ENCODE measurements around a stretch of chr10.

GRCh38 chr10:18226753-18227408 is 86.7 kb downstream of the CACNB2 start:
- RRBS: no CpG with 5 or more reads among the region's 7 CpGs

- RRBS: no CpG with 5 or more reads among the region's 9 CpGs
Measured at GRCh38 chr10:18331871-18332563, 191.8 kb downstream of the CACNB2 start.

DNA sequence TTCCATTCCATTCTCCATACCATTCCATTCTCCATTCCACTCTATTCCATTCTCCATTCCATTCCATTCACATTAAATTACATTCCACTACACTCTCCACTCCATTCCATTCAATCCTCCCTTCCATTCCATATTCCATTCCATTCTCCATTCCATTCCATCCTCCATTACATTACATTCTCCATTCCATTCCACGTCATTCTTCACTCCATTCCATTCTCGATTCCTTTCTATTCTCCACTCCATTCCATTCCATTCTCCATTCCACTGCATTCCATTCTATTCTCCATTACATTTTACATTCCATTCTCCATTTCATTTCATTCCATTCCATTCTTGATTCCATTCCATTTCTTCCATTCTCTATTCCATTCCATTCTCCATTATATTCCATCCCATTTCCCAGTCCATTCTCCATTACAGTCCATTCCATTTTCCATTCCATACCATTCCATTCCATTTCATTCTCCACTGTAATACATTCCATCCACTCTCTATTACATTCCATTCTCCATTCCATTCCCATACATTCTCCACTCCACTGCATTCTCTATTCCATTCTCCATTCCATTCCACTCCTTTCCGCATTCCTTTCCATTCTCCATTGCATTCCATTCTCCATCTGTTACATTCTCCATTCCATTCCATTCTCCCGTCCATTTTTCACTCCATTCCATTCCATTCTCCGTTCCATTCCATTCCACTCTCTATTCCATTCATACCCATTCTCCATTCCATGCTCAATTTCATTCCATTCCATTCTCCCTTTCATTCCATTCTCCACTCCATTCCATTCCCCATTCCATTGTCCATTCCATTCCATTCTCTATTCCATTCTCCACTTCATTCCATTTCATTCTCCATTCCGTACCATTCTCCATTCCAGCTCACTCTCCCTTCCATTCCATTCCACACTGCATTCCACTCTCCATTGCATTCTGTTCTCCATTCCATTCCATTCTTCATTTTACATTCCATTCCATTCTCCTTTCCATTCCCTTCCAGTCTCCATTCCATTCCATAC is 87.3 kb downstream of the NSUN6 start:
- RRBS: no CpG with 5 or more reads among the region's 6 CpGs

- RRBS: no CpG with 5 or more reads among the region's 6 CpGs
Measured at GRCh38 chr10:18649348-18649926, 1.9 kb downstream of the NSUN6 start.

DNA sequence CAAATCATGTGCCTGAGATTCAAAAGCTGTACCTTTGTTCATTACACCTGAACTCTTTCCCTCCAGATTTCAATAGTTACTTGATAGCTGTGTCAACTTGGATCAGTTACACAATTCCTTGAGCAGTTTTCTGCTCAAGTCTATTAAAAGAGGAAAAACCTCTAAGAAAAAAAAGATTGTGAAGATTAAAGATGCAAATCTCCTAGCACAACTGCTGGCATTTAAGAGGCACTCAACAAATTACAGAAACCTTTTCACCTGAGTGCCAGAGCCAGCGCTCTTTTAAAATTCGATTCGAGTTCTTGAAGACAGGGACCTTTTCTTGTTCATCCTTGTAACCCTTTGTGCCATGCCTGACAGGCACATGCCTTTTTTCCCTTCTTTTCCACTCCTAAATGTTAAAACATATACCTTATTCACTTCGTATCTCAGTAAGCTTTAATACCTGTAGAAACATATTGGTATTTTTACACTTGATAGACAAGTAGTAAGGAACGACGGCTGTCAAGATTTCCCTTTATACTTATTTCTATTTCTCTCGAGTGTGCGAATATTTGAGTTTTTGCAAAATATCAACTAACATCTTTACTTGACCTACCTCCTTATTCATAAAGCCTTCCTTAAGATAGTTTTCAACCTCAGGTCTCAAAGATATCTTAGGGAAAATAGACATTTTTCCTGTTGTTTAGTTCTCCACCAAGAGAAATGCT is 701 bp downstream of the NSUN6 start:
- RRBS: no CpG with 5 or more reads among the region's 8 CpGs

DNA sequence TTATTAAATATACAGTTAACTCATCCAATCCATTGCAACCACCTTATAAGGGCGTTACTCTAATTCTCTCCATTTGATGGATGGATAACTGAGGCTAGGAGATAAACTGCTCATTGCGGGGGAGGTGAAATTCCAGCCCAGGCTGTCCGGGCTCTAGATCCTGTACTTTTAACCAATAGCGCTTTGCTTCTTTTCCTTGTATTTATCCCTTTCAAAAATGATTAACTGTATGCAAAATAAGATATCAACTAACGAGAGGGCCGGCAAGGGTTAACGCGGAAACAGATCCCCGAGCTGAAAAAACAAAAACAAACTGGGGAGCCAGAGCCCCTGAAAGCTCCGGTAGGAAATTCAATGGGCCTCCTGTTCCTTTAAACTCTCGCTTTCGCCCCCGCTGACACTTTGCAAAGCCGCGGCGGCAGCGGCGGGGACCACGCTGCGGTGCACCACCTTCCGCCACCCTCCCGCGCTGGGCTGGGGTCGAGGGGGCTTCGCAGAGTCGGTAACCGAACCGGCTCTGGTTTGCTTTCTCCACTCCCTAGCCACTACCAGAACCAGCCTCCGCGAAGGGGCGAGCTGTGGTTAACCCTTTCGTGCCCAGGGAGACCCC is 984 bp upstream of the PLXDC2 start:
- RRBS: under 1% methylated on average over 7 of the region's 32 CpGs

DNA sequence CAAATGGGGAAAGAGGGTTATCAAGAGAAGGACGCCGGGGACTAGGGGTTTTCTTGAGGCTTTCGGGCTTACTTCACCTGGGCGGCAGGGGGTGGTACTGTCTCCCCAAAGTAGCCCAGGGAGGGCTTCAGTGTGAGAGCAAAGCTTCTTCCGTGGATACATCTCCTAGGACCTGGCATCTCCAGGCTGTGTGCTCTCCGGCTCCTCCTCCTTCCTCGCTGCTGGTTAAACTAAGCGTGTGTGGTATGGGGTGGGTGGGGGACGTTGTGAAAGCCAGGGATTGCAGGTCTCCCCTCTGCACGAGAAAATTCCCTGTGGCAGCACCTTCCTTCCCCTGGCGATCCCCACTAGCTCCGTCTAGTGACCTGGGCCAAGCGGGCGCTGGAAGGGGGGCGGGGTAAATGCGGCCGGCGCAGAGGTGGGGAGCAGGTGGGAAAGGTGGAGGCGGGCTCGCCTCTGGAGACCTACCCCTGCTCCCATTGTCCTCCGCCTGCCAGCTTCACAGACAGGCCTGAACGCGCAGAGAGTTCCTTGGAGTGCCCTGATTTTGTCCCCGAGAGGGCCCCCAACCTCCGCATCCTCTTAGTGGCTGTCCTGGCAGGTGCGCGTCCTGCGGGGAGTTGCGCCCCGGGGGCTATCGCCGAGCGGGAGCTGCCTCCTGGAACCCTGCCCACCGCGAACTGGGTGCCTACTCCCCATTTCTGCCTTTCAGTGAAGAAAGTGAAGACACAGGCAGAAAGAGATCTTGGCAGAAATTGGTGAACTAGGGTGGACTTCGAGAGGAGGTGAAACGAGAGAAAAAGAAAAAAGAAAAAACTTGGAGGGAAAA is 1.3 kb downstream of the PLXDC2 start:
- RRBS: no CpG with 5 or more reads among the region's 37 CpGs

DNA sequence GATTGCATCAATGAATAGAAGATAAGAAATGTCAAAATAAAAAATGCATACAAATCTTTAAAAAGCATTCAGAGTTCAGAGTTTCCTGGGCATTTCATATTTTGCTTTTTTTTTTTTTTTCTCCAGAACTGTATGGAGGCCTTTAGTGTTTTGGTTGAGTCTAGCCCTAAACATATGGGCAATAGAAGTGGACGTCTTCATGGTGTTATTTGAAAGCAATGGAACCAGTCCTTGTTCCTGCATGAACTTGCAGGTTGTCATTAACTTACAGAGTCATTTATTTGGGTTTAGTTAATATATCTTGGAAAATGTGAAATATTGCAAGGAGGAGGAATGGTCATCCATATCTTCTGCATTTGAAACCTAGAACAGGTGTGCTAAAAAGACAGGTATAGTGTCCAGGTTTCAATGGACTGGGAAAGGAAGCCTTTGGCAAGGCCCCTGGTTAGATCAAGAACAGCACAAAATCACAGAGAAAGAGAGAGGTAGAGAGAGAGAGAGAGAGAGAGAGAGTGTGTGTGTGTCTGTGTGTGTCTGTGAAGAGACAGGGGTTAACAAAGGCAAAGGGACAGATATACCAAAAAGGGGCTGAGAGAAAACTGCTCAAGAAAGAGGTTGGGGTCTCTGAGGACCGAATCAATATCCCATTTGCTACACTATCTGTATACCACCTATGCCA is 17.8 kb downstream of the PLXDC2 start:
- RRBS: no CpG with 5 or more reads among the region's 2 CpGs

DNA sequence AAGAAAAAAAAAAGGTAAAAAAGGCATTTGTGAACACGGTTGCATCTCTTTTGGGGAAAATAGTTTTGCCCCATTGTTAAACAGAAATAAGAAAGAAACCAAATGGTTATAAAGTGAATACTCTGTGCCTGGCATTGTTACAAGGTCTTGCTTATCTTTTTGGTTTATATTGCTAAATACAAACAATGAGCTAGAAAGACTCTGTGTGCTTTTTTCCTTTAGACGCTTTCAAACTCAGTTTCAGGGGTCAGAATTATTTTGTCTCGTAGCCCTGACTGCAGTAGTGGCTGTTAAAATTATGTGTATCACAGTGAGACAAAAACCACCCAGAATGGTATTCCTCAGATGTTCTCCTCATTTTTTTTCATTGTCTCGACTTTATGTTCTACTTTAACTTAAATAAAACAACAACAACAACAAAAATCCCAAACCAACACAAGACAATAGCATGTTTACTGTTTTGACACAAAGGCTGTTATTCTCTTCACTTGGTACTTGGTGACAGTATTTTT is 190.0 kb downstream of the PLXDC2 start:
- RRBS: no CpG with 5 or more reads among the region's 4 CpGs

DNA sequence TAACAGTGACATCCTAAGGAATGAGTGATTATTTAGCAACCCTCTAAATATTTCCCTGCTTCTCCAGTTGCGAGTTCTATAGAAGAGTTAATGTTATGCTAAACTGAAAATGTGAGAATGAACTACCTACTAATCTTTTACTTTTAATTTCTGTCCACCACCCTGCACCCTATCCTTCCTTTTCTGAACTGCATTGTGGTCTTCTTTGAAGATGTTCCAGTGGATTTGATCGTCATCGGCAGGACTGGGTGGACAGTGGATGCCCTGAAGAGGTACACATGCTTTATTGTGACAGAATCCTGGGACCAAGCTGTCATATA is 395.2 kb downstream of the PLXDC2 start:
- RRBS: no CpG with 5 or more reads among the region's 3 CpGs

GRCh38 chr10:20784189-20784843 is 112.8 kb downstream of the NEBL start:
- RRBS: no CpG with 5 or more reads among the region's 11 CpGs

DNA sequence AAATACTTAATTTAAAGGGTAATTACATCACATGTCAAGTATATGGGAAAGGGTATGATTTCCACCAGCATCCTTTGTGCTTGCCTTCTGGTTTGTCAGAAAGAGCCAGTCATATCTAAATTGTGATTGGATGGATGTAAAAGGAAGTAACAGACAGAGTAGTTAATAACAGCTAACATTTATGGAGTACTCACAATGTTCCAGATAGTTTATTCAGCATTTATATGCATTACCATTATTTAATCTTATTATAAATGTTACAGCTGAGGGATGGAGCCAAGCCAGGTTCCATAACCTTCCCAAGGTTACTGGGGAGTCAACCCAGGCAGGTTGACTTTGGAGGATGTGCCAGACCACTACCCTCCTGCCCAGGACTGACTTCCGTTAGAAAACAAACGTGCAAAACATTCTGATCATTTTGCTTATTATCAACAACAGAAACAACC is 1.4 kb downstream of the NEBL start:
- RRBS: no CpG with 5 or more reads among the region's 2 CpGs

DNA sequence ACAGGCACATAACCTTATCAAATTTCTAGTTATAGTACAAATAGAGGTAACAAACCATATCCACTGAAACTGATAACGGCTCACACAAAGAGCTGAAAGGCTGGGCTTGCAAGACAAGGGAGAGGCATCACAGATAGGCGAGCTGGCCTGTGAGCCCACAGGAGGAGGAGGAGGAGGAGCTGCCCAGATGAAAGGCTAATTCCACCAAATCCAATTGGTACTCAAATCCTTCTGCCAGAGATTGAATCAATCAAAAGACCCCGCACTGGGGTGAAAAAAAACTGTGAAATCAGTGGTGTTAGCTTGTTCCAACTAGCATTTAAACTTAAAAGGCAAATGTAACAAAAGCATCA is 80.3 kb upstream of the NEBL start:
- RRBS: no CpG with 5 or more reads among the region's 3 CpGs

DNA sequence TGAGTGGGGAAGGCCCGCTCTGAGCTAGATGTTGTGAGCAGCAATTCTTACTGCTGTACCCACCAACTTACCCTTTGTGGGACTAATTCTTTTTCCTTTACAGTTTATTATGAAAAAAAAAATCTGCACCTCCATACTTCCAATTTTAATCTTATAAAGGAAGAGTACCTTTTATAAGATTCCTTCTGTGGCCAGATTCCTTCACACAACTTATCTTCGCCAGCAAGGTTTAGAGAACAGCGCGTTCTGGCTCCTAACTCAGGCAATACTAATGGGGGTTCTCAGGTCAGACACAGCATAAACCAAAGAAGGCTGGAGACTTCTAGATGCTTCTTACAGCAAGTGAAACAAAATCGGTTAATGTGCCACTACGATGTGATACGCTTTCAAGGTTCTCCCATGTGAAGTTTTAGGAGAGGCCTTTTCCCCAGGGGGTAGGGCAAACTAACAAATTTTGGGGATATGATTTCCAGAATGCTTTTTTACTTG is 98.8 kb upstream of the NEBL start:
- RRBS: no CpG with 5 or more reads among the region's 7 CpGs

DNA sequence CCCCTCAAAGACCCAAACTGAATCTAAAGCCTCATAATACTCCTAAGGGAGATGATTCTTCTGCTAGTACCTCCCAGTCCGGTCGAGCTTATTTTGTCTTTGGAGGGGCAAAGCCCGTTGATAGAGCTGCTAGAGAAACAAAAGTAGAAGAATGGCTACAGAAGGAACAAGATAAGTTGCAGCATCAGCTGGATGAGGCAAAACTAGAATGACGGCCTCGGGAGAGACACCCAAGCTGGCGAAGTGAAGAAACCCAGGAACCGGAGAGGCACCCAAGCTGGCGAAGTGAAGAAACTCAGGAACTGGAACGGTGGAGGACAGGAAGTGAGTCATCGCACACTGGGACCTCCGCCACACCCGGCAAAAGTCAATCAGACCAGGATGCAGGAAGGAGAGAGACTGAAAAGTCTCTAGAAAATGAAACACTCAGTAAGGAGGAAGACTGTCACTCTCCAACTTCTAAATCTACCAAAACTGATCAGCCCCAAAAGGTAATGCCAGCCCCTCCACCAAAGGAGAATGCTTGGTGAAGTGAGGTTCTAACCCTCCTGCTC is 133.0 kb upstream of the NEBL start:
- RRBS: 94% methylated on average over 5 of the region's 12 CpGs

DNA sequence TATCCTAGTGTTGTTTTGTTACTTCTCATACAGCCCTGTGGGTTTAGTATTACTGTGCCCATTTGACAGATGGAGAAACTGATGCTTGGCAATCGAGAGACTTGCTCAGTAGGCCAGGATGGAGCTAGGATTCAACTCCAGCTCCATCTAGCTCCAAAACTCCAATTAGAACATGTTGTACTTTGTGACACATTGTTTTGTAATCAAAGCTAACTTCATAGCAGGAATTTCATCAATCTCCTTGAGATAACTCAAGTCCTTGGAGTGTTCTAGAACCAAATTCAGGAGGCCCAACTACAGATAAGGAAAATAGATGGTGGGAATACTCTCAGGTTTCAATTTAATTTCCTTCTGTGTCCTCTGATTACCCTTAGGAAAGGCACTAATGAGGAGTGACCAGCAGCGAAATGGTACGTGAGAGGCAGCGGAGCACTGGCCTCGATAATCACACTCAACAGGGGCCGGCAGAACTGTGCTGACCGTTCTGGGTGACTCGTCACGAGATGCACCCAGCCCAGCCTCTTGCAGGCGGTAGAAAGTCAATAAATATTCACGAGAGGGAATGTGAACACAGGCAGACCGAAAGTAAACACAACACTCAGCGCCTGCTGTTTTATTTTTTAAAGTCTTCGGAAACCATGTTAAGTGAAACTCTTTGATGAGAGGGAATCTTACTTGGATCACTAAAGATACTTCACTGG is 269.6 kb upstream of the NEBL start:
- RRBS: no CpG with 5 or more reads among the region's 14 CpGs

- RRBS: no CpG with 5 or more reads among the region's 2 CpGs
Measured at GRCh38 chr10:21211464-21211774, 314.1 kb downstream of the SKIDA1 start.

DNA sequence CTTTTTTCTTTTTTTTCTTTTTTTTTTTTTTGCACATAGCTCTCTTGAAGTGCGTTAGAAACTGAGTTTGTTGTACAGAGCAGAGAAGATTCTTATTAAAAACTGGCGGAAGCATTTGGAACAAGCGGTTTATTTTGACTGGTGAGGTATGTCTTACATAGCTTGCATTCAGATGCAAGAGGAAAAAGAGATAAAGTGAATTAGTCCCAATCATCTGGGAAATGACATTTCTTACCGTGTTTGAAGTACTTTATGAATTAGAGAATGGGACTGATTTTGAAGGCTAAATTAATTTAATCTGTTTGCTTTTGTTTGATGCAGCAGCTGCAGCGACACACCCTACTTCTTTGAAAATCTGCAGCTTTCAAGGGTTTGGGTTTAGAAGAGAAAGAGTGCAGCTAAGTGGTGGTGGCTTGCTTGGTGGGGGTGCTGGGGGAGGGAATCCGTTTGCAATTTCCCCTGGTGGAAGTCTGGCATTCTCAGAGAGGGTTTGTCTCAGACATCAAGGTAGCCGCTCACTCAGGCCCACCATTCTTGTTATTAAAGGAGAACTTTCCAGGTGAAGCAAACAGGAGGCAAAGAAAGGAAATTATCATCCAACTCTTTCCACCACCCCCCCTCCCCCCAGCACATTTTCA is 231.8 kb downstream of the SKIDA1 start:
- RRBS: no CpG with 5 or more reads among the region's 7 CpGs

DNA sequence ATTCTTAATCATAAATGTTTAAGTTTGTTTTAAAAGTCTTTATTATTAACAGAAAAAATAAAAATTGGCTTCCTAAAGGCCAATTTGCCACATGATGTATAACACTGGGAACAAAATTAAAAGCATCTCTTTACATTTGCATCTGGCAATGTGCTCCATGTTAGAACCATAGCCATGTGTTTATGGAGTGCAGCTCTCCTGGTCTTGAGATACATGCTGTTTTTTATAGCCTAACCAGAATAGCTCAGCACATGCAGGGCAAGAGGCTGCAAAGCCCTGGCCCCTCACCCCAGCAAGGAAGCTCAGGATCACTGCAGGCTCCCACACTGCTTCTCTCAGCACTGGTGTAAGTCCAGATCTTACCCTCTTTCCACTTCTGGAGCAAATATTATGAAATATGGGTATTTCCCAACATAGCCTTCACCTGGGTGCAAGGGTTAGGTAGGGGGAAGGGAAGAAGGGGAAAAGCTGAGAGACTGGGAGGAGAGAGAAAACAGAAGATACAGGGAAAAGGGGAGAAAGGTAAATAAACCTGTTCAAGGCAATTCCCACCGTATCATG is 19.8 kb downstream of the SKIDA1 start:
- RRBS: no CpG with 5 or more reads among the region's 1 CpG